Daoy (cell line): Measurements from ENCODE around the gene TIPIN.

- RAMPAGE, long total RNA = no peak
Observed at GRCh38 chr15:65578626-65579474, 32.1 kb downstream of the INTS14 start.

- RAMPAGE, long total RNA = no peak
Observed at GRCh38 chr15:65583682-65584130, 27.2 kb downstream of the INTS14 start.

GRCh38 chr15:65790587-65791340, 1.3 kb downstream of the DENND4A start:
- RAMPAGE, long total RNA = no peak

DNA sequence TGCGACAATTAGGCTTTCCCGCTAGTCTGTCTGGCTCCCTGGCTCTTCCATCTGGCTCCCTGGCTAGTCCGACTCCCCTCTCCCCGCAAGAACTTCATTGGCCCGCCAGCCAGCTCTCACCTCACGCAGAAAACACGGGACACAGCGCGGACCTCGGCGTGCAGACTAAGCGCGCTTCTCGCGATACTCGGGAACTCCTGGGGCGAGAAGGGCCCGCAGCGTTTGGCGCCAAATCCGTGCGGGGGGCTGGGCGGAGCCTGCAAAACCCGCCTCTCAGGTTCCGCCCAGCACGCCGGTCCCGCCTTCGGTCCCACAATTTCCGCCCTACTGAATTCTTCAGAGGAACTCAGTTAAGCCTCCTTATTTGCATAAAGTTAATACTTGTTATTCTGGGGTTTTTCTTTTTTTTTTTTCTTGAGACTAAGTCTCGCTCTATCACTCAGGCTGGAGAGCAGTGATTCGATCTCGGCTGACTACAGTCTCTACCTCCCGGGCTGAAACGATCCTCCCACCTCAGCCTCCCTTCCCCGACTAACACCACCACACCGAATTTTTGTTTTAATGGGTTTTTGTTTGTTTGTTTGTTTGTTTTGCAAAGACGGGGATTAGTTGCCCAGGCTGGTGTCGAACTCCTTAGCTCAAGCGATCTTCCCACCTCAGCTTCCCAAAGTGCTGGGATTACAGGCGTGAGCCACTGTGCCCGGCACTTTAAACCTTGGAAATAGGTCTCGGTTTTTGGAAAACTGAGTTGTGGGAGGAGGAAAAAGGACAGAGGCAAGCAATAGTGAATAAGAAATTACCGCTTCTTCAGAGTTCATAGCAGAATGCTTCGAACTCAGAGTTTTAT, at the start of gene TIPIN:
Gene TIPIN (minus strand): TSS at position 167 of the 847 bp plus-strand sequence.
- RAMPAGE, long total RNA = start-site peak on the minus strand centred at position 160 of the sequence, 52 bp wide, 203 and 82 reads in 2 replicates

DNA sequence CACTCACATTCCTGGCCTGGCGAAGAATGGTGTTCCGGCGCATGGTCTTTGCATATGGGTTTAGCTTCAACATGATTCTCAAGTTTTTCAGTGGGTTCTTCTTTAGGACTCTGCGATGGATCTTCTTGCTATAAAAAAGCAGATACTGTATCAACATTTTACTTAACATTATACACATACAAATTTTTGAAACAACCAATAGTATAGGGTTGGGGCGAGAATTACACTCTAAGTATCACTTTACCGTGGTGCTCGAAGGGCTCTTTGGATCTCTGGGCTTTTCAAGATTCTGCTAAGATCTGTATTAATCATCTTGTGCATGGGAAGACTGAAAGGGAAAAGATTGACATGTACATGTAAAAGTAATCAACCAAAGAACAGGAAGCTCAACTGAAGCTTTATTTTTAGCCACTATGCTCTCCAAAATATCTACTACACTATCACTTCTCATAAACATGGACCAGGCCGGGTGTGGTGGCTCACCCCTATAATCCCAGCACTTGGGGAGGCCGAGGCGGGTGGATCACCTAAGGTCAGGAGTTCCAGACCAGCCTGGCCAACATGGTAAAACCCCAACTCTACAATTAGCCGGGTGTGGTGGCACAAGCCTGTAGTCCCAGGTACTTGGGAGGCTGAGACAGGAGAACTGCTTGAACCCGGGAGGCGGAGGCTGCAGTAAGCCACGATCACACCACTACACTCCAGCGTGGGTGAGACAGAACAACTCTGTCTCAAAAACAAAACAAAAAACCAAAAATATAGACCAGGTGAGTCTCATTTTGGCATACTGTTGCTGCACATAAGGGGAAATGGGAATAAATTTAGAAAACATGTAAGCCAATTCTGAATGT, 2.7 kb upstream of the SNAPC5 start:
- RAMPAGE, long total RNA = no peak

DNA sequence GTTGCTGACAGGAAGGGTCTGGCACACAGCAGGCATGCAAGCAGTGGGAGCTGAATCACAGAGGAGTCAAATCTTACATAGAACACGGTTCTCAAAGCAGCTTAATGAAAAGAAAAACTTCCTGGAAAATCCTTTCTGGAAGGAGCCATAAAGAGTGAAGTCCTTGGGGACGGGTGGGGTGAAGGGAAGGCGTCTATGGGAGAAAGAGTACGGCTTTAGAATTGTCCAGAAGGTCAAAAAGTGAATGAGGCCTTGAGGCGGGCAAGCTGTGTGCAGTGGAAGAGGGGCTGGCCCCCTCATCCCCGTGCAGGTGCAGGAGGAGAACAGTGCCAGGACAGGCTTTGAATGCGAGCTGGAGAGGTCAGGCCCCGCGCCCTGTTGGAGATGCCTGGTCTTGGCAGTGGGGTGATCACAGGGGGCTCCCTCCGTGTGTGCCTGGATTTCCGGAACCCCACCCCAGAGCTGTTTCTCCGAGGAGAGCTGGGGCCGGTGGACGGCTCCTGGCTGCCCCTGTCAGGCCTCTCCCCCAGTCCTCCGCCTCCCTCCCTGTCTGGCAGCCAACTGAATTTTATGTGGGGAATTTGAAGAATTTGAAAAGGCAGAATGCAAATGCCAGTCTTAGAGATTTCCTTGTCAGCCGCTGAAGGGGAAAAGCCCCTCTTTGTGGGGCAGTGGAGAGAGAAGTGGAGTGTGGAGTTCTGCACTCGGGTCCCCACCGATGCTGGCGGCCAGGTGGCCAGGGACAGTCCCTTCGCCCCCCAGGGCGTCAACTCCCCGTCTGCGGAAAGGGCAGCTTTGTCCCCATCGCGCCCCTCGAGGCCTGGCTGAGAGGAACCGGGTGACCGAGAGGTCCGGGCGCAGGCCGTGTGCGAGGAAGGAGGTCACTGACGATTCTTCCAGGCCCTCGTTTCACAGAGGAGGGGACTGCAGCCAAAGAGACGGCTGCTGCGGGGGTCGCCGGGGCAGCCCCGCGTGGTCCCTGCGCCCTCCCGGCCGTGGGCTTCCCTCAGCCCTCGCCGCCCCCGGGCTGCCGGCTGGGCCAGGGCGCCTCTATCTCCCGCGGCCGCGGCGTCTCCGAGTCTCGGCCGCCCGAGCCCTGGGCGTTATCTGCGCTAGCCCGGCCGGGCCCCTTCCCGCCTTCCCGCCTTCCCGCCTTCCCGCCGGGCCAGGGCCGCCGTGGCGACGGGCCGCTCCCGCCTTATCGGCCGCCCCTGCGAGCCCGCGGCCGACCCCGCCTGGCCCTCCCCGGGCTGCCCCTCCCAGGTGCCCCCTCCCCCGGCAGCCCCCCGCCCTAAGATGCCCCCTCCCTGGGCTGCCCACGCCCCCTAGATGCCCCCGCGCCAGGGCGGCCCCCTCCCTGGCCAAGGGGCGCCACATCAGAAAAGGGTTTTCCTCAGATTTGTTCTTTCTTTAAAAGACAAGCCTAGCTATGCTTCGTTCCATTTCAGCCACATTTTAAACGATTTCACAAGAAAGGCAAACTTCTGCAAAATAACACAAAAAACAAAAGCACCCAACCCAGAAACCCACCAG, 56.0 kb upstream of the LCTL start:
- RAMPAGE, long total RNA = no peak

DNA sequence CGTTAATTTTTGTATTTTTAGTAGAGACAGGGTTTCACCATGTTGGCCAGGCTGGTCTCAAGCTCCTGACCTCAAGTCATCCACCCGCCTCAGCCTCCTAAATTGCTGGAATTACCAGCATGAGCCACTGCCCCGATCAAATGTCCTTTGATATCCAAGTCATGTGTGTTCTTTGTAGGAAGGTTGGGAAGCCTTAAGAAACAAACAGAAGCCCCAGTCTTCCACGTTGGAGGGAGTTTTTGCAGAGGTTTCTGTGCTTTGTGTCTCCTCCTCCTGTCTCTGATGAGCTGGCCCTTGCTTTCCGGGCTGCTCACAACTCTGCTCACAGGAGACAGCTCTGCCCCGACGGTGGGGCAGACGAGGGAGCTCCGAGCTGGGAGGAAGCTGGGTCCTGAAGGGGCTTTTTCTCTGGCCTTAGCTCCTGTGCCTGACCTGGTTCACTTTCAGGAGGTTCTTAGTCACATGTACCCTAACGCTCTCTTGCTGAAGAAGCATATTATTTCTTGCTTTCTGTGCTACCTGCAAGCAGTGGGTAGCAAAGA, 52.8 kb upstream of the SMAD6 start:
- RAMPAGE, long total RNA = no peak

- RAMPAGE, long total RNA = no peak
Observed at GRCh38 chr15:66655895-66656437, 46.1 kb upstream of the SMAD6 start.

DNA sequence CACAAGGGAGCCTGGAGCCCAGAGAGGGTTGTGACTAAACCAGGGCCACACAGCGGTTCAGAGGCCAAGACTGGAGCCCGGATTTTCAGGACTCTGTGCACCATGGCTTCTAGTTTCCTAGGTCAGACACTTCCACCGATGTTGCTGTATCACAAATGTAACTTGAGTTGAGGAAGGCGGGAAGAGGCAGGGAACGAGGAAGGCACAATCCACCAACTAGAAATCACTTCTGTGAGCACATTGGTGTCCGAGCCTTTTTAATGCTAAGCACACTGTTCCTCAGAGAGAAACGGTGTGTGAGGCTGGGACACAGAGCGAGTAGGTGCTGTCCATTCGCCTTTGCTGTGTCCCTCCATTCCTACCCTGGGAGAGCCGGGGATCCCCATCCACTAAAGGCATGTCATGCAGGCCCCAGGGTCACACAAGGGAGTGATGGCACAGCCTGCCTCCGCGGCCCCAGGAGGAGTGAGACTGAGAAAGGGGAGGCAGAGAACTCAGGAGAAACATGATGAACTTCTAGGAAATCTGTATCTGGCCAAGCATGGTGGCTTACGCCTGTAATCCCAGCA, 30.5 kb upstream of the SMAD6 start:
- RAMPAGE, long total RNA = no peak

DNA sequence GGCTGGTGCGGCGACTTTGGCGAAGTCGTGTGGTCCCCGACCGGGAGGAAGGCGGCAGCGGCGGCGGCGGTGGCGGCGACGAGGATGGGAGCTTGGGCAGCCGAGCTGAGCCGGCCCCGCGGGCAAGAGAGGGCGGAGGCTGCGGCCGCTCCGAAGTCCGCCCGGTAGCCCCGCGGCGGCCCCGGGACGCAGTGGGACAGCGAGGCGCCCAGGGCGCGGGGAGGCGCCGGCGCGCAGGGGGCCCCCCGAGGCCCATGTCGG, 1.2 kb downstream of the SMAD6 start:
- RAMPAGE, long total RNA = no peak

GRCh38 chr15:66707910-66708155, 5.8 kb downstream of the SMAD6 start:
- RAMPAGE, long total RNA = no peak

GRCh38 chr15:67032879-67033386, 32.5 kb upstream of the SMAD3 start:
- RAMPAGE, long total RNA = no peak

- RAMPAGE, long total RNA = no peak
Observed at GRCh38 chr15:67077106-67078559, 12.2 kb downstream of the SMAD3 start.

DNA sequence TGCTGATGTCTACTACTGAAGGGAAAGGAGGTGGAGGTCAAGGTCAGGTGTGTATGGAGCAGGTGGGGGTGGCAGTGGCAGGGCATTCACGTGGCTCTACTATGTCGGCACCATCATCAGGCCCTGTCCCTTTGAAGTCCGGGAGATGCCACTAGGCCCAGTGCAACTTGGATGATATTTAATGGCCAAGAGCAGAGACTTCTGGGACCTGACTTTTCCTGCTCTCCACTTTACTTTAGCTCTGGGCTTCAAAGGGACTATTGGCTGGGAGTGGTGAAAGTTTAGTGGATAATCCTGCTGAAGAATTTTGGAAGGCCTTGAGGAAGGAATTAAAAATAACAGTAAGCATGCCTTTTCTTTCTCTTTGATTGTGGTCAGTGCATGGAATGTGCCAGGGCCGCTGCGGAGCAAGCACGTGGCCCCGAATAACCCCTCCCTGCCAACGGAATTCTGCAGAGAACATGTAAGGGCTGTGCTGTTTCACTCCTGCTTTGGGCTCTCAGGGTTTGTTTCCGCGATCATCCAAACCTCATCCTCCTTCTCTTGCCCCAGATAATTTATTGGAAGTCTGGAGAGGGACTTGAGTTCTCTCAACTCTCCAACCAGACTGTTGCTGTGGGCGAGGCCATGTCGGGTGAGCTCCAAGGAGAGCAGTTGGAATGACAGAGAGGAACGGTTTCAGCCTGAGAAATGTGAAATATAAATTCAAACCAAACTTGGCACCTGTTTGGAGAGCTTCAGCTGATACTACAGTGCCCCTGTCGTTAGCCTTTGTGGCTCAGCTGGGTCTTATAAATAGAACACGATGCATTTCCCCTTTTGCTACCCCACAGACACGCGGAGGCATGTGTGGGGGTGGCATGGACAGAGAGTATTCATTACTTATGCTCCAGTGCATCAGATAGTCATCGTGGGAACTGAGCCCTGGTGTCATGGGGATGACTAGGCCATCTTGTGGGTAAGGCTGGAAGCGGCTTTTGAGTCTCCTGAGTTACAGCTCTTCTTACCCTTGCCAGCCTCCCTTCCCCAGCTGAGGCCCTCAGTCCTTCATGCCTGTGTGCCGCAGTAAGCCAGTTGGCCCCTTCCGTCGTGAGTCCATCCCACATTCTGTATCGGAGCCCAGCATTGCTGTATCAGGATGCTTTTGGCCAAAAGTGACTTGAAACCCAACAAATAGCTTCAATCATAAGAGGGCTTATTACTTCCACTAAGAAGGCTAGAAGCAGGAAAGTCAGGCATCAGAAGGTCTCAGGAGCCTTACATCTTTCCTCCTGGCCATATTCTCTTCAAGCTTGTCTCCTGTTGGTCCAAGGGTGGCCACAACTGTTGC, 15.4 kb downstream of the SMAD3 start:
- RAMPAGE, long total RNA = no peak

DNA sequence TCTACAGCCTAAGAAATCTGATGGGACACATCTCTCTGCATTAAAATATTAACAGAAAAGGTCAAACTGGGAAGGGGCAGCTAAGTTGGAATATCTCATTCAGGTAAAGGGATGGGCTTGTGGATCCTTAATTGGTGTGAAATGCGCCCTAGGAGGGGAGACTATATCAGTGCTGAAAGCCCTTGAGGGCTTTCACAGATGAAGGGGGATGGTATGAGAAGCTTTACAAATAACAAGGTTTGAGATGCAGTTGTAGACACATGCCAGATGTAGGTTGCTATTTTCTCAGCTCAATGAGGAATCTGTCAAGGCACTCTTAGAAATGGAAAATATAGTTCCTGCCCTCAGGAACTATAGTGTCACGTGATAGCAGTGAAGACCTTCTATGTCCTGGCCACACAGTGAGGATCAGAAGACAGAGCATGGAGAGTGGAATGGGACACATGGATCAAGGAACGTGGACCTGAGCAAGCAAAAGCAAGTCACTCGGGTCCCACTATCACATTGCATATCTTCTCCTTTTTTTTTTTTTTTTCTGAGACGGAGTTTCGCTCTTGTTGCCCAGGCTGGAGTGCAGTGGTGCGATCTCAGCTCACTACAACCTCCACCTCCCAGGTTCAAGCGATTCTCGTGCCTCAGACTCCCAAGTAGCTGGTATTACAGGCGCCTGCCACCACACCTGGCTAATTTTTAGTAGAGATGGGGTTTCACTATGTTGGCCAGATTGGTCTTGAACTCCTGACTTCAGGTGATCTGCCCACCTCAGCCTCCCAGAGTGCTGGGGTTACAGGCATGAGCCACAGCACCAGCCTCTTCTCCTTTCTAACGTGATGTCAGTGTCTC, 21.2 kb downstream of the SMAD3 start:
- RAMPAGE, long total RNA = no peak

GRCh38 chr15:67101760-67102454, 36.5 kb downstream of the SMAD3 start:
- RAMPAGE, long total RNA = no peak

DNA sequence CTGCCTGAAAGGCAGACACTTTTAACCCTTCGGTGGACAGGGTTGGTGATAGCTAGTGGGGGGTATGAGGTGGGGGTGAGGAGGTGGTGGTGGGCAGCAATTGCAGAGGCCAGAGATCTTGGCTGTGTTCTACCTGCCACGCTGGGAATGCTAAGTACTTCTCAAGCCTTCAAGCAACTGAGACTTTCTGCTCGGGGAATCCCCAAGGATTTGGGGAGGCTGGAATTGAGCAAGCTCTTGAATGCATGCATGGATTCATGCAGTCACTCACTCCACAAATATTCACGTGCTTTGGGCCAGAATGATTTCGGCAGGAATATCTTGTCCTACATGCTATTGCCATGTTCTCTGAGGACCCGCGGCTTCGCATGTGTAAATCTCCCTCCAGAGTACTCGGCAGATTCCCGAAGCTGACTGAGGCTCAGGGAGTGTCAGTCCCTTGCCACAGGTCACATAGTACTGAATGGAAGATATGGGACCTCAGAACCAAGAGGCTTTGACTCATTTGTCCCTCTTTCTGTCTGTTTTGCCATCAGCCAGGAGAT, 65.5 kb downstream of the SMAD3 start:
- RAMPAGE, long total RNA = no peak

DNA sequence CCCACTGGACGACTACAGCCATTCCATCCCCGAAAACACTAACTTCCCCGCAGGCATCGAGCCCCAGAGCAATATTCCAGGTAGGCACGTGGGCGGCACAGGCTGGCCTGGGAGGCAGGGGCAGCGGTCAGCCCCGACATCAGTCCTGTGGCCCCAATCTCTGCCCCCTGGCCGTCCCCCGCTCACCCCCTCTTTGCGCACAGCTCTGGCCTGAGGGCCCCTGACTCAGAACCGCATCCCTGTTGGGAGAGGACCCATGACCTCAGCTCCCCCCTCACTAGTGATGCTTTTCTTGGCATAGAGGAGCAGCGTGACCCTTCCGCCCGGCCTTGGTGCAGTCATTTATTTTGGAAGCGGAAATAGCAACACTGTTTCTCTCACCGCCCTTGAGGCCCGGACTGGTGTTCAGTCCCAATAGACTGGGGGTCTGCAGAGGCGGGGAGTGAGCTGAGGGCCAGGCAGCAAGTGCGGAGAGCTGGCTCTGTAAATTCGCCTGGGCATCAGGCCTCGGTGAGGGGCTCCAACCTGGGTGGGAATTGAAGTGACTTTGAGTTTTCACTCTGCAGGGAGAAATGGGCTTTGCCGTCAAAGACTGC, 89.1 kb downstream of the AAGAB start:
- RAMPAGE, long total RNA = no peak

DNA sequence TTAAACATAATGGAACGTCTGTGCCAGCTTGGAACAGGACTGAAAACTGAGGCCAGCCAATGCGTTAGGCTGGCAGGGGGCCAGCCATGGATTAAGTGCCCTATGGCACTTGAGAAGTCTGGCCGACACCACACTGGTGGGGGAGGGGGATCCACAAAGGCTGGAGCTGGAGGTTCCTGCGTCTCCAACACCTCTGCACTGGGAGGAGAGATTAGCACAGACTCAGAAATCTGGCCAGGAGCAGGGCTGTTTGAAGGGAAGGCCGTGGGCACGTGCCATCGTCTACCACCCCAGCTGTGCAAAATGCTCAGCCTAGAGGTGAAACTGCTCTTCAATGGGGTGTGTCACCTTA, 77.8 kb downstream of the AAGAB start:
- RAMPAGE, long total RNA = no peak

DNA sequence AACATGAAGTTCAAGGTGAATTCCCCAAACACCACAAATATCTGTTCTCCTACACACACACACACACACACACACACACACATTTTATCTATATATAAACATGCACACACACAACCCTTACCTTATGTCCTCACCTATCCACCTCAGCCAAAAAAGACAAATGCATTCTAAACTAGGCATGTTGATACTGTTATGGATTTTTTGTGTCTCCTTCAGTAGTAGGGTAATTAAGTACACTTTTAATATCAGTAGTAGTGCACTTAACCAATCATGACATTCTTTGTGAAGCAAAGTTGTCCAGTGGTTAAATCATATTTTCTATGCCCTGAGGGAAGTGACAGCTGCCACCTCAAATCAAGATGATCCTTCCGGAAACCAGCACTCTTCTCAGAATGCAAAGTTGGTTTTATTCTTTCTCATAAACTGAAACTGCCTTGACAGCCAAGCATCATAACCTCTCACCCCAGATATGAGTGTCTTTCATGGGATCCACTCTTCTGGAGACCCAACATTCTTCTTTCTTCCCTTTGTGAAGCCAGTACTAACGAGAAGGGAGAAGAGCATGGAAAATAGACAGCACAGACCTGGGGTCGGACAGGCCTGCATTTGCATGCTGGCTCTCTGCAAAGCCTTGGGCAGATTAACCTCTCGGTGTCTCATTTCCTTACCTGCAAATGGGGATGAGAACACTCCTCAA, 13.3 kb downstream of the AAGAB start:
- RAMPAGE, long total RNA = no peak